Left lung (tissue), 1 donor: ENCODE results near the gene SALL2.

DNA sequence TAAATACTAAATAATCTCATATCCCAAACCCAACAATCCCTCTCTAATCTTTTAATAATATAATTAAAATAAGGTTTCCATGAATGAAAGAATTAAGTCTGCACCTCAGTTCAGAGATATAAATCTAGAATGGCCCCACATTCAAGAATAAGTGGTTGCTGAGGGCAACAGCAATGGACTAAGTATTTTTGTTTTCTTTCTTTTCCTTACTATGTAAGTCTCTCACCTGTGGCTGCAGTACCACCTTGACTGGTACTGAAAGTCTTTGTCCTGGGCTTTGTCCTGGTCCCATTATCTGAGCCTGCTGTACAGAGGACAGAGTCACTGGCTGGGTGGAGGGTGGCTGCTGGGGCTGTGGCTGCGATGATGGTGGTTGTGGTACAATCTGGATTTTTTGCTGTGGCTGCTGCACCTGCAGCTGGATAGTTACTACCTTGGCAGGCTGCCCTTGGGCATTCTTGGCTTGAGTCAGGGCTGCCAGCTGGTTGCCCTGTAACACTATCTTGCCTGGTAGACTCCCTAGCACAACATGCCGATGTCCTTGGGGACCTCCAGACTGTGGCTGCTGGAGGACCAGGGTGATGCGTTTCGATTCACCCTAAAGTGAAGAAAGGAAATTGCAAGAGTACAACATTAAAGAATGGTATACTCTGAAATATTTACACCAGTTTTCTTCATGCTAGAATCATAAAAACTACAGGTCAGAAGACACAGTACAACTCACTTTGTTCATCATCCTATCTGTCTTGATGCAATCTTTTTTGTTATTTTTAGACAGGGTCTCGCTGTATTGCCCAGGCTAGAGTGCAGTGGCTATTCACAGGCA is 27.0 kb downstream of the CHD8 start:
- PRO-cap, result no peak

DNA sequence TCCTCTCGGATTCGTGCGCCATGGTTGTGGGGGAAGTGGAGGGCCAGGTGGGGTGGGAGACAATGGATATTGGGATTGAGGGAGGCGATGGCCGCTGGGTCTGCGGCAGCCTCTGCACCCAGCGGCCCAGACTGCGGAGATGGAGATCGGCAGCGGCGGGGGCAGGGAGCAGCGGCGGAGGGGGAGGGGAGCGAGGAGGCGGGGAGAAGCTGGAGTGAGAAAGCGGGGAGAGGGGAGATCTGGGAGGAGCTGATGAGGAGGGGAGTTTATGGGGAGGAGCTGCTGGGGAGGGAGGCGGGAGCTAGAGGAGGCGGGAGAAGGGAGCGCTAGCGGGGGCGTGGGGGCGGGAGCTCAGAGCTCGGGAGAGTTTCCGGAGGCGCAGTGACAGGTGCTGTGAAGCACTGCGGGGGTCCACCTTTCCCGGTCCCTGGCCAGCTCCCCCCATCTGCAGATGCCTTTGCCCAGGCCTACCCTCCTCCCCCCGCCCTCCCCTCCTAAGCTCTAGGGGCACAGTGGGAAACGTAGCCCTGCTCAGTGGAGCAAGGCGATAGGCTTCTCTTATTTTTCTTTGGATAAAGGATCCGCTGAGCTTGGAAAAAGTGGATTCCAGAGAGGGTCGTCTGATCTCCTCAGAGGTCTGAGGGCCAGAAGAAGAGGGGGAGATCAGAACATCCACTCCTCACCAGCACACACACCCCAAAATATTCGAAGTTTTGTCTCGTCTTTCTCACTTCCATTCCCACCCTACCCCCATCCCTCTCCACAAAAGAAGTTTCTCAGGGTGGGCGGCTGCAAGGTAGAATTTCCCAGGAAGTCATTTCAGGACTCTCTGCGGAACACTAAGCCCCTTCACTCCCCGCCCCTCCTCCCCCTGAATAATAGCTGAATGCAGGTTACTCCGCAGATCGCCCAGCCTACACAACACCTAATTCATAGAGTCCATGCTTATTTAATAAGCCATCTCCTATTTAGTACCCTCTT is at the start of gene SALL2:
Gene SALL2 (minus strand): TSS at position 241 of the 981 bp plus-strand sequence.
- PRO-cap, result bidirectional peak, plus-strand start at position 354 of the sequence, minus-strand start at position 133 of the sequence

DNA sequence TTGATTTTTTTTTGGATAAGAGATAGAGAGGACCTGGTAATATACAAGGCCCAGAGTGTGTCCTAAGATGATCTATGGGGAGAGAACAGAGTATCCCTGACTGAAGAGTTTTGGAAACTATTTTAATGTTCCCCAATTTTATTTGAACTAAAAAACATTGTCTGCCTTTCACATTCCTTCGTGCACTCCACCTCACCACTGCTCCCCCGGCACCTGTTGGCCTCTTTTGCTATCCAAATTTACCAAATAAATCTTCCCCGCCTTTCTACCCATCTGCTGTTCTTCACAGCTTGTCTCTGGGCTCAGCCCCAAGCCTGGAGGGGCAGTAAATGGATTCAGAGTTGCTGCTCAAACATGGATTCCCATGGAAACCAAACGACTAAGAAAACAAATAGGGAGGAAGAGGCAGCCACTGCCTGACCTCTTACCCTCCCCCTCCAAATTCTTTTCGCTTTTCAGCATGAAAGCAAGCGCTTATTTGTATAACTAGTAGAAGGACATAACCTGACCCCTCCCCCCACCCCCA is 22.6 kb downstream of the OR10G3 start:
- PRO-cap, result no peak

- PRO-cap, result no peak
Measured at GRCh38 chr14:21719770-21720221, 46.2 kb upstream of the OR4E1 start.

- PRO-cap, result unidirectional peak, plus-strand start at chr14:21800302
Measured at GRCh38 chr14:21800232-21800431, 126.5 kb upstream of the OR4E1 start.

DNA sequence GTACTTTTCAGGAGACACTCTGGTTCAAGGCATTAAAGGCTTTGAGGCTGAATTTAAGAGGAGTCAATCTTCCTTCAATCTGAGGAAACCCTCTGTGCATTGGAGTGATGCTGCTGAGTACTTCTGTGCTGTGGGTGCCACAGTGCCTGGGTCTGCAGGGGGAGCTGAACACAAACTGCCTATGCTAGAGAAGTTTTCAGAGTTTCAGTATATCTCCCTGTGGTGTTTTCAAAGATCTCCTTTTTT is 179.2 kb upstream of the OR4E1 start:
- PRO-cap, result no peak

DNA sequence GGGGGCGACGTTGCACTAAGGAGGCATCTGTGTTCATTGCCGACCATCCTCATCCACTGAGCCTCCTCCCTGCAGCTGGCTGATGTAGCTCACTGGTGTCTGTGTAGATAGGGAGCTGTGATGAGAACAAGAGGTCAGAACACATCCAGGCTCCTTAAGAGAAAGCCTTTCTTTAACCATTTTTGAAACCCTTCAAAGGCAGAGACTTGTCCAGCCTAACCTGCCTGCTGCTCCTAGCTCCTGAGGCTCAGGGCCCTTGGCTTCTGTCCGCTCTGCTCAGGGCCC is 220.6 kb upstream of the OR4E1 start:
- PRO-cap, result no peak

- PRO-cap, result no peak
Measured at GRCh38 chr14:21991190-21991569, 317.6 kb upstream of the OR4E1 start.

DNA sequence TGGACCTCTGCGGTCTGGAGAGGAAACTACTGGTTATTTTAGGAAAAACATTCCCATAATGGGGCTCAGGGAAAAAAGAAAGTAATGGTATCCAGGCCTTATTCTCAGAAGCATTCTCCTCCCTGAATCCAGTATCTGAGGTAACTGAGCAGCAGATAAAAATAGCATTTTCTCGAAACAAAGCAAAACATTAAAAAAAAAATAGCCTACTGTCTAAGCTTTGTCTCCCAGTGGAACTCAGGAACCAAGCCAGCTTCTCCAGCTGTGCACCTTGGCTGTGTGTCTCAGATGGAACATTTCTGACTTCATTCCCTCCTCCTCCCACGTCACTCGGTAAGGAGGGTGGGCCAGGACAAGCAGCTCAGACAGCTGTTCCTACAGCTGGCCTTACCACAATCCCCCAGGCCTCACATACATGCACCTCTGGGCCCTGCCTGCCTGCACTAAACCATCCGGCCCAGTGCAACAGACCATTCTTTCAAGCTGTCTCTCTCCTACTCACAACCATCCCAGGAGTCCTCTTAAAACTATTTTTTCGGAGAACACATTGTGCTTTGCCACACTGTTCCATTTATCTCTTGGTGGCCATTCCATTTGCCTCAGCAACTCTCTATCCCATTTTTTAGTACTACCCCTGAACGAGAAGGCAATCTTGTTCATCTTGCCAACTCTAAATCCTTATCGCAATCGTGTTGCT is 249.7 kb downstream of the DAD1 start:
- PRO-cap, result no peak

GRCh38 chr14:22482732-22483282 is 106.2 kb downstream of the DAD1 start:
- PRO-cap, result no peak

- PRO-cap, result no peak
Measured at GRCh38 chr14:22488457-22489115, 100.4 kb downstream of the DAD1 start.

GRCh38 chr14:22491834-22492509 is 97.1 kb downstream of the DAD1 start:
- PRO-cap, result no peak

DNA sequence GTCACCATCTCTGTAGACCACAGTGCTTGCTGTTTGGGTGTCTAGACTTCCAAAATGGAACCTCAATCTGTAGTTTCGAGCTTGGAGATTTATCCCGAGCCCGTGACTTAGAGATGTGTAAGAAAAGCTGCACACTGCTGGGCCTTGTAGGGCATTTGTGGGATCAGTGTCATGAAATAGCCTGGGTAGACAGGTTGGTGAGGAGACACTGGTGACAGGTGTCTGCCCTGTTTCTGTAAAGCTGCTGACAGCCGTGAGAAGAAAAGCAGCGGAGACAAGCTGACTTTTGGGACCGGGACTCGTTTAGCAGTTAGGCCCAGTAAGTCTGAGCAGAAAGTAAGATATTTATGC is 95.9 kb downstream of the DAD1 start:
- PRO-cap, result no peak

- PRO-cap, result no peak
Measured at GRCh38 chr14:22511618-22512041, 77.4 kb downstream of the DAD1 start.

DNA sequence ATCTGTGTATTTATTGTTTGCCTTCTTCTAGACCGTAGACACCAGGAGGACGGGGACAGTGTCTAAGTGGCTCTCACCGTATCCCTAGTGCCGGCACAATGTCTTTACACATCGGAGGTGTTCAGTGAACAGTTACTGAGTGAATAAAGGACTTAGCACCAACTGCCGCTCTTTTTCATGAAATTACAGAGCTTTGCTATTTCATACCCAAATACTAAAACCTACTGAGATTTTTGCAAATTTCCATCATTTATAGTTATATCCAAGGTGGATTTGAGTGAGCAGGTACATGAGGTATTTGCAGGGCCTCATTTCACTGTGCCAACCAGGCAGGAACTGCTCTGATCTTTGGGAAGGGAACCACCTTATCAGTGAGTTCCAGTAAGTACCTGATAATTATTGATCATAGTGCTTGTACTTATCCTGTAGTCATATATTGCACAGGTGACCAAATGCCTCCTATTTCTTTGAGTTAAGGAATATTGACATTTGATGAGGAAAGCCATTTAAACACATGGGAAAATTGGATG is 59.7 kb downstream of the DAD1 start:
- PRO-cap, result no peak

- PRO-cap, result no peak
Measured at GRCh38 chr14:22547937-22548384, 41.1 kb downstream of the DAD1 start.

- PRO-cap, result no peak
Measured at GRCh38 chr14:22570041-22570984, 18.7 kb downstream of the DAD1 start.

- PRO-cap, result no peak
Measured at GRCh38 chr14:22650781-22651317, 6.7 kb upstream of the OR6J1 start.

DNA sequence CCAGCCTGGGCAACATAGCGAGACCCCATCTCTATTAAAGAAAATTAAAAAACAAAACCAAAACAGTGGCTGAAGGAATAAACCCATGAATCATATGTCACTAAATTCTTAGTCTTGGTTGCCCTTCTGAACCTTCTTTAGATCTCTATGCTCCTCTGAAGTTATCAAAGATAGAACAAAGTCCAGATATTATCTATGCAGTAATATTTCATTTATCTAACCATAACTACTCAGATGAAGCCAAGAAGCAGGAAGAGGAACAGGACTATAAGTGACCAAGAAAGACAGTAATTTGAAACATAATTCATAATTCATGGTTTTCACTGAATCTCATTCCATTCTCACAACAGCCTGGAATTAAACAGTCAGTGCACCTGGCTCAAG is 6.6 kb downstream of the SLC7A7 start:
- PRO-cap, result no peak

DNA sequence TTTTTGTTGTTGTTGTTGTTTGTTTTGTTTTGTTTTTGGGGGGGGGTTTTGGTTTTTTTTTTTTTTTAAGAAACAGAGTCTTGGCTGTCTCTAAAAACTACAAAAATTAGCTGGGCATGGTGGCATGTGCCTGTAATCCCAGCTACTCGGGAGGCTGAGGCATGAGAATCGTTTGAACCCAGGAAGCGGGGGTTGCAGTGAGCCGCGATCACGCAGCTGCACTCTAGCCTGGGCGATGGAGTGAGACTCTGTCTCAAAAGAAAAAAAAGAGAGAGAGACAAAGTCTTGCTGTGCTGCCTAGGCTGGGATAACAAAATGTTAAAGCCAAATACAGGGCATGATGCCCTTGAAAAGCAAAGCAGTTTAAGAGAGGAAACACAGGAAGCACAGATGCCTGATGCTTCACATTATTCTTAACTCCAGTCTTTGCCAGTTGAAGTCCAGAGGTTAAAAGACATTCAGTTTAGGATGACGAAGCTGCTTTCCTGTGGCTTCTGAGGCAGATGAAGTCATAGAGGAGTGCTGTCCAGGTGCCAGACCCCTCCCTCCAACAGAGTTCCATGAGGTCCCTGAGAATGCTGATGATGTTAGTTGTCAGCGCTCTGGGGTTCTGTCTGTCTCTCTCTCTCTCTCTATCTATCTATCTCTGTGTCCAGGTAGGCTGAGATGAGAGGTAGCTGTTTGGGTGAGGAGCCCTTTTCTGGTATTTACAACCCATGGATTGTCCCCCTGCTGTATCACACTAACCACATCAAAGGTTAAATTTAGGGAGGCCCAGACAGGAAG is 4.9 kb upstream of the MRPL52 start:
- PRO-cap, result no peak